Metastatic Liver Carcinoma in the Lung (tissue), 2 donors: ENCODE measurements around a stretch of chr3.

DNA sequence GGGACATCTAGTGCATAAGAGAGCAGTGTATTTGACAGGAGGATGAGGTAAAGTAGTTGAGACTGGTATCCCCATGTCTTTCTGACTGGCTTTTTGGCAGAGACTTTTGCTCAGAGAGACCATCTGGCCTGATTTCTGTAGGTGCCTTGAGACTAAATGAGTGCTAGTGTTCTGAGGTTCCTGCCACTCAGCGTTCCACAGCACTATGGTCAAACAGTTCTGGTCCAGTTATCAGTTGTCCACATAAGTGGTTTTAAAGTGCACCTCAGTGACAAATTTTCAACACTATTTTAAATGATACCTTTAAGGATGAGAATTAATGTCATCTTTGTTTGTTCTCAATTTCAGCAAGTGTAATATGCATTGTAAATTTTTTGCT lies 12.0 kb downstream of the CAPN7 start:
- PRO-cap, 2 experiments, result no peak in any of the 2 experiments

- PRO-cap, 2 experiments, result no peak in any of the 2 experiments
Measured at GRCh38 chr3:15252786-15253692, 47.0 kb downstream of the CAPN7 start.

DNA sequence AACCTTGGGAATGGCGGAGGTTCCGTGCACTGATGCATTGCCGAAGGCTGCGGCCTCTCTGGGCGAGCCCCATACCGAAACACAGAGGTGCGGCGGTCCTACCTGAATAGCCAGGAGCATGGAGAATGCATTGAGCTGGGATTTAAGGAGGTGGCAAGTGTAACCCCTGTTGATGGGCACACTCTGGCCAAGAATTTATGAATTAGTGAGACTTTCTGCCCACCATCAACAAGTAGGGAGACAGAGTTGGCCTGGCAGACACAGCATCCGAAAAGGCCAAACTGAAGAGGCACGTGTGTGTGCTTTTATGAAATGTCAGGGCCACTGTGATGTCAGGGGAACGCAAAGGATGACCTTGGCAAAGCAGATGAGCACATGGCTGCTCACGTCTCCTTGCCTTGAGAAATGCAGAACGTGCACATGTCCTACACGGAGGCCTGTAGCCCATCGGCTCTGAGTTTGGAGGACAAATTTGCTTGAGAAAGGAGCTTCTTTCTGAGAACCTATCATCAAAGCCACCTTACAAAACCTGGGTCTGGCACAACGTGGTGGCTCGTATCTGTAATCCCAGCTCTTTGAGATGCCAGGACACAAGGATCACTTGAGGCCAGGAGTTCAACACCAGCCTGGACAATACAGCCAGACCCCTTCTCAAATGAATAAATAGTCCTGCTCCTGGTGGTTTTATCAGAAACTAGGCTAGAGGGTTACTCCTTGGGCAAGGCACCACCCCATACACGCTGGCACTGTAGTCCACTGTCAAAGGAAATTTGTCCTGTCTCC lies 791 bp upstream of the SH3BP5 start:
- PRO-cap, 2 experiments, result no peak in any of the 2 experiments

GRCh38 chr3:16064473-16065387 lies 109.8 kb upstream of the GALNT15 start:
- PRO-cap, 2 experiments, result no peak in any of the 2 experiments

- PRO-cap, 2 experiments, result no peak in any of the 2 experiments
Measured at GRCh38 chr3:16283421-16283897, 18.4 kb downstream of the OXNAD1 start.

DNA sequence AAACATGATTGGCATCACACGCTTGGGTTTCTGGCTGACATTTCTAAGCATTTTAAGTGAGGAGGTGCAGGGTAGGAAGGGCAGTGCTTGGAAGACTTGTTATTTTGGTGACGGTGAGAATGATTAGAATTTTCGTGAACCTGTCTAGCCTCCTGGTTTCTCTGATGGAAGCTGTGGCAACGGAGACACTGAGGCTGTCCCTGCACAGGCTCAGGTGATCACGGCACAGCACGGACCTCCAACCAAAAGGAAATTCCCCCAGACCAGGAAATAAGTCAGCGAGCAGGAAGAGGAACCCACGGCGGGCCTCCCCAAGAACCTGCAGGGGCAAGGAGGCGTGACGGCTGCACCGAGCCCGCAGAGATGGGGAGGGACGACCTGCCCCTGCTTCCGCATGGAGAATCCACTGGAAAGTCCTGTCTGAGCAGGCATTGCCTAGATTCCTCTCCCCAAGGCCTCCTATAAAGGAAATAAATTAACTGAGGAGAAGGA lies 109.6 kb downstream of the OXNAD1 start:
- PRO-cap, 2 experiments, result no peak in any of the 2 experiments

- PRO-cap, 2 experiments, result no peak in any of the 2 experiments
Measured at GRCh38 chr3:16400416-16401032, 113.0 kb downstream of the RFTN1 start.

- PRO-cap, 2 experiments, result no peak in any of the 2 experiments
Measured at GRCh38 chr3:16670250-16670541, 65.0 kb upstream of the DAZL start.

GRCh38 chr3:16842783-16843257 lies 41.9 kb upstream of the PLCL2 start:
- PRO-cap, 2 experiments, result no peak in any of the 2 experiments

- PRO-cap, 2 experiments, result no peak in any of the 2 experiments
Measured at GRCh38 chr3:16897482-16897807, 12.7 kb downstream of the PLCL2 start.

DNA sequence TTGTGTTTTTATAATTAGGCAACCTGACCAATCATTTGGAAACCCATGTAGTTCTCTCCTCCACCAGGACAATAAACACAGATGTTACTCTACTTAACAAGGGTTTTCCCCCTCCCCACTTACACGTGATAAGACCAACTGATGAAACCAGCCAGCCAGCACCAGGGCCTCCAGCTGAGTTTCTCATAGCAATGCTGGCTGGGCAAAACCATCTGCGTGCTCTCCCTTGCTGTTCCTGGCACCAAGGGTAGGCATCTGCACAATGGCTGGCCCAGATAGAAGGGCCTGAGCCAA lies 310.4 kb downstream of the PLCL2 start:
- PRO-cap, 2 experiments, result no peak in any of the 2 experiments

GRCh38 chr3:17572194-17572903 lies 170.1 kb downstream of the TBC1D5 start:
- PRO-cap, 2 experiments, result no peak in any of the 2 experiments

DNA sequence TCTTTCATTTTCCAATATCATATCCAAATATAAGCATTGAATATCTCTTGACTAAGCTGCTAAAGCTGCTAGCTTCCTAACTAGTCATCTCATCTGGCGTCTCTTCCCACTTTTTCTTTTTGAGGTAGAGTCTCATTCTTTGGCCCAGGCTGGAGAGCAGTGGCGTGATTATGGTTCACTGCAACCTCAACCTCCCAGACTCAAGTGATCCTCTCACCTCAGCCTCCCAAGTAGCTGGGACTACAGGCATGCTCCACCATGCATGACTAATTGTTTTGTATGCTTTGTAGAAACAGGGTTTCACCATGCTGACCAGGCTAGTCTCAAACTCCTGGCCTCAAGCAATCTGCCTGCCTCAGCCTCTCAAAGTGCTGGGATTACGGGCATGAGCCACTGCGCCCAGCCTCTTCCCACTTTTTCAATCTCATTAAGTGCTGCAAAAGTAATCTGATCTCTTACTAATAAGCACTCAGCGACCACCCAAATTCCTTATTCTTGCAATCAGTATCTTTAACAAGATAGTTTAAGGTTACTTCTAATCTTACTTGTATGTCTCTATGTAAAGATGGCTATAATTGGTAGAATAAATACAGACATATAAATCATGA lies 132.2 kb downstream of the TBC1D5 start:
- PRO-cap, 2 experiments, result no peak in any of the 2 experiments

DNA sequence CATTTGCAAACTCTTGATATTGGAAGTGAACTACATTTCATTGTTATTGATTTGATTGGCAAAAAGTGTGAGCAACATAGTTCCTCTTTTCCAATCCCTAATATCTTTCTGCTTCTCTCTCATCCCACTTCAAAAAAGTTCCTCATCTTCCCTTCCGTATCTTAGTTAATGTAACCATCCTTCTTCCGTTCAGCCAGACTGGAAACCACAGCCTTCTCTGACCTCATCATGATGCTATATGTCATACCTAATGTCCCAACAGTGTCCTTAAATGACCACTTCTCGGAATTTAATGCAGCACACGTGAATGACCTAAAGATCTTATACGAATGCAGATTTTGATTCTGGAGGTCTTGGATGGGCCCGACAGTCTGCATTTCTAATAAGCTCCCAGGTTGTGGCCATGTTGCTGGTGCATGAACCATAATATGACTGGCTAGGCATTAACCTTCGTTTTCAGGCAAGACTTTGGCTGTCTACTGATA lies 320.4 kb upstream of the SATB1 start:
- PRO-cap, 2 experiments, result peak in 2 of 2 experiments; most common plus-strand start position 341 of the sequence (in 2); most common minus-strand start position 134 of the sequence (in 1)

GRCh38 chr3:19362179-19362713 lies 213.9 kb downstream of the KCNH8 start:
- PRO-cap, 2 experiments, result no peak in any of the 2 experiments

- PRO-cap, 2 experiments, result peak in 1 of 2 experiments; most common plus-strand start chr3:19947778 (in 1); most common minus-strand start chr3:19947703 (in 1)
Measured at GRCh38 chr3:19947610-19948362, 889 bp downstream of the RAB5A start.

GRCh38 chr3:20057070-20057941 lies 17.1 kb downstream of the KAT2B start:
- PRO-cap, 2 experiments, result no peak in any of the 2 experiments

DNA sequence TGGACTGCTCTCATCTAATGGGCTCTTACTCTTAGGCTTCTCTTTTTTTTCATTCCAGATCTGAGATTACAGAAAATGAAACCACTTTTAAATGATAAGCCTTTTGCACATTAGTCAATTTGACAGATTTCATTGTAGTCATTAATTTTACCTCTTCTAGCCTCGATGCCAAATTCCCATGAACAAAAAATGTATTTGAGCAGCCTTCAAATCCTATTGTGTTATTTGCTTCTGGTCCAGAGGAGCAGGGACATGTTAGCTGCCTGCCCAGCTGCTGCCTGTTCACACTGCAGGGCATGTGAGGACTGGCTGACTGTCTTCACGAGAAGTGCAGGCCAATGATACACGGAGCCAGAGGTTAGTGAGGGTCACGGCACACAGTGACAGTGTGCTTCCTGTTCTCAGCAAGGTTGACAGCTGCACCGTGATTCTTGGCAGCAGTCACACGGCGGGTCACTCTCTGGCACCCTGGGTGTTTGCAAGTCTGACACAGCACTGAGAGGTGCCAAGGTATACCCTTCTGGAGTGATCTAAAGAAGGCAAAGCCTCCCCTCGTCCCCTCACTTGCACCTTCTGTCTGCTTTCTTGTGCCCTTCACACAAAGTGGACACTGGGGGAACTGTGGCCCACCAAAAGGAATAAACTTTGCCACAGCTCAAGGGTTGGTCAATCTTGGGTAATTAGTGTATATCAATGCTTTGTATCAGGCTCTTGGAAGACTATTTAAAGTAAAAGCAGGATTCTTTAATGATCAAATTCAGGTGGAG lies 40.9 kb downstream of the KAT2B start:
- PRO-cap, 2 experiments, result peak in 1 of 2 experiments; most common plus-strand start position 440 of the sequence (in 1); most common minus-strand start position 291 of the sequence (in 1)

DNA sequence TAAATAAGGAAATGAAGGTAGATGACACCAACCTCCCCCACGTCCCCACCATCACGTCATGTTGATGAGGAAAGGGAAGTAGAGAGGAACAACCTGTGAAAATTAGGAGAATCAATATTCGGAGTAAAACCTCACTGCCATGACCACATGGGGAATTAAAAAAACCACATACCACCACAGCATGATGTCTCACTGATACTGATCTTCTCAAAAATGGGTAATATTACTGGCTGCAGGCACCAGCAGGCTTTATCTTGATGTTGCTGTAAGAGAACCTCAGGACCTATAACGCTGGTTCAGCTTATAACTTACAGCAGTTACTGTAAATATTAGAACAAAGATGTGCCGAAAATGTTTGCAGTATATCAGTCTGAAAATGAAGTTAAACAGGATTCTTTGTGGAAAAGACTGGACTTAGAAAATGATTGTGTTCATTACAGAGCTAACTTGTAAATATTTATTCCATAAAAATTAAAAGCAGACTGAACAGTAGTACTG lies 64.1 kb downstream of the KAT2B start:
- PRO-cap, 2 experiments, result no peak in any of the 2 experiments

- PRO-cap, 2 experiments, result no peak in any of the 2 experiments
Measured at GRCh38 chr3:20122315-20122867, 63.6 kb downstream of the SGO1 start.